ENCODE measurements around a stretch of chr13.

GRCh38 chr13:102897257-102897823, 51.5 kb downstream of the ERCC5 start:
- PRO-cap = no peak
- RAMPAGE, long total RNA = no peak

- PRO-cap = no peak
- RAMPAGE, long total RNA = no peak
Measured at GRCh38 chr13:105139715-105140515, 325.9 kb upstream of the DAOA start.

GRCh38 chr13:105920380-105920898, 454.6 kb downstream of the DAOA start:
- PRO-cap = no peak
- RAMPAGE, long total RNA = no peak

GRCh38 chr13:106344103-106344643, 191.3 kb downstream of the EFNB2 start:
- PRO-cap = no peak
- RAMPAGE, long total RNA = no peak

- PRO-cap = unidirectional peak, minus-strand start at chr13:106493825
- RAMPAGE, long total RNA = no peak
Measured at GRCh38 chr13:106493457-106494214, 41.8 kb downstream of the EFNB2 start.

GRCh38 chr13:106534864-106535249, 605 bp downstream of the EFNB2 start:
- PRO-cap = no peak
- RAMPAGE, long total RNA = no peak

- PRO-cap = no peak
- RAMPAGE, long total RNA = no peak
Measured at GRCh38 chr13:106701592-106702741, 134.0 kb upstream of the ARGLU1 start.

- PRO-cap = no peak
- RAMPAGE, long total RNA = no peak
Measured at GRCh38 chr13:106867184-106867797, 299.4 kb upstream of the ARGLU1 start.

DNA sequence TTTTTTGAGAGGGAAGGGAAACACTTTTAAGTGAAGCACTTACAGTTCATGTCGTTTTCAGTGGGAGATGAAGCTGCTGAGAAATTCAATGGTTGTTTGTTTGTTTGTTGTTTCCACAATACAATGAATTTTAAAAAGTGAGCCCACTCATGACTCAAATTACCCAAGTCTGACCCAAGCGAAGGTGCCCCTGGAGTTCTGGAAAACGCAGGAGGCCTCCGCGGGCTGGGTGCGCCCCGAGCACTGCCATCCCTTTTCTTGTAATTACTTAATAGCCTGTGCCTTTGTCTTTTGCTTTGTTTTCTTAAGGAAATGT, 348.9 kb upstream of the ARGLU1 start:
- PRO-cap = bidirectional peak, plus-strand start outside the sequence, minus-strand start at position 260 of the sequence
- RAMPAGE, long total RNA = no peak

DNA sequence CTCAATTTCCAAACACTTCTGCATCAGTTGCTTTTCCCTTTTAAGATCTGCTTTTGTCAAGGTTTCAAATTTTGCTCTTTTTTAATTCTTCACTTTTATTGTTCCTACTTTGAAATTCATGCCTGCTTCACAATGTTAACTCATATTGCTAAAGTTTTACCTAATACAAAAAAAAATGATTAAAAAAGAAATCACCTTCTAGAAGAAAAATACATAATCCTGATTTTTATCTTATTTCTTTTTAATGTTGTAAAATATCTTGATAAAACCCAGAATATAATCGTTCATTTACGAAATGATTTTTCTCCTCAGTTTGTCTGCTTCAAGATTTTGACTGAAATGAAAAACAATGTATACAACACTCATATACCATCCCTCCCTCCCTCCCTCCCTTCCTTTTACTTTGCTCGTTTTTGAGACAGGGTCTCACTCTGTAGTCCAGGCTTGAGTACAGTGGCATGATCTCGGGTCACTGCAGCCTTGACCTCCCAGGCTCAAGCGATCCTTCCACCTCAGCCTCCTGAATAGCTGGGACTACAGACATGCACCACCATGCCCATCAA, 143.1 kb downstream of the NALF1 start:
- PRO-cap = no peak
- RAMPAGE, long total RNA = no peak

GRCh38 chr13:108495265-108496022, 134.0 kb upstream of the MYO16 start:
- PRO-cap = unidirectional peak, plus-strand start at chr13:108495716
- RAMPAGE, long total RNA = no peak

DNA sequence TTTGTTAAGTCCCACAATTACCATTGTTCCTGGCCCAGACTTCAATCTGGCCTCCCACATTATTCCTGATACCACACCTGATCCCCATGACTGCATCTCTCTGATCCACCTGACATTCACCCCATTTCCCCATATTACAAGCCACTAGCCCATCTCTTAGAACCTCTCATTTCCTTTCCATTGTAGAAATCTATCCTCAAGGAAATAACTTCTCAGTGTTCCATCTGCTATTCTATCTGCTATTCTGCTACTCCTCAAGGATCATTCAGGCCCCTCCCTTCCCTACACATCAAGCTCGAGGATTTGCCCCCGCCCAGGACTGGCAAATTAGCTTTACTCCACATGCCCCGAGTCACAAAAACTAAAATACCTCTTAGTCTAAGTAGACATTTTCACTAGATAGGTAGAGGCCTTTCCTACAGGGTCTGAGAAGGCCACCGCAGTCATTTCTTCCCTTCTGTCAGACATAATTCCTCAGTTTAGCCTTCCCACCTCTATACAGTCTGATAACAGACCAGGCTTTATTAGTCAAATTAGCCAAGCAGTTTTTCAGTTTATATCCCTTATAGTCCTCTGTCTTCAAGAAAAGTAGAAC, 517.0 kb downstream of the IRS2 start:
- PRO-cap = no peak
- RAMPAGE, long total RNA = no peak

GRCh38 chr13:109394469-109395100, 391.8 kb downstream of the IRS2 start:
- PRO-cap = no peak
- RAMPAGE, long total RNA = no peak

DNA sequence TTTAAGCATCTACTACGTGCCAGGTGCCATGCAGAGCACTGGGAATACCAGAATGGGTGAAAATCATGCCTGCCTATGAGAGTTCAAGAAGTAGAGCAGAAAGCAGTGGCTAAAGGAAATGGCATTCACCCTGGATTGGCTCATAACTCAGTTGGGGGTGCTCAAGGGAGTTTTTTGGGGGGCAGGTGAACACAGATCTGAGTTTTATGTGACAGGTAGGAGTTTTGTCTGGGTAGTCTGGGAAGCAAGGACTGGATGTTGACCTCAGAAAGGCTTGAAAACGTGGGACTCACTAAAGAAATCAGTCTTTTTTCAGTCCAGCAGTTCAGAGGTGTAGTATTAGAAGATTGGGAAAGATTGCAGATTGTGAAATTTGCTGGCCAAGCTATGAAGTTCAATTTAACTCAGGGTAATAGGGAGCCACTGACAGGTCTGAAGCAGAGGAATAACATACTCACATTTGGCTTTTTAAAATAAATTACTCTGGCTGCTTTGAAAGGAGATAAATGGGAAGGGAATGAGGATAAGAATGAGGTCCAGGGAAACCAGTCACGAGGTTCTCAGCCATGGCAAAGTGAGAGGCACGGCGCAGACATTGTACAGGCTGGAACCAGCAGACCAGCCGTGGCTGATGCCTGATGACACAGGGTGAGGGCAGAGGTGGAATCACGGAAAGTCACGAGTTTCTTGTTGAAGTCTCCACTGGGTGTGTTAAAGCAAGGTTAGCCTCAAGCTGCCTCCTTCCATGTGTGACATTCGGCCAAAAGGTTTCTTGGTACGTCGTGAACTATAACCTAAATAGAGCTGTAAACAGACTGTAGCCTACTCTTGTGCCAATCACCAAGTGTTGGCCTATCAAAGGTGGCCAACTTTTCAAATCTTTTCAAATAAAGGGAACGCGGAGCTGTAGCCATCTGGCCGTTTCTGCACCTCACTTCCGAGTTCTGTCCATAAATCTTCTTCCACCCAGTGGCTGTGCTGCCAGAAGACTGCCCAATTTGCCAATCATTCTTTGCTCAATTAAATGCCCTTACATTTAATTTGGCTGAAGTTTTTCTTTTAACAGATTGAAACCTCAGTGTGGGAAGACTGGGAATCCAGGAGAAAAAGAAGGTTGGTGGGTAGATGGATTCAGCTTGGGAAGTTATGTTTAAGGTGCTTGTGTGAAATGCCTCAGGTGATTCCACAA, 377.6 kb downstream of the IRS2 start:
- PRO-cap = no peak
- RAMPAGE, long total RNA = no peak

DNA sequence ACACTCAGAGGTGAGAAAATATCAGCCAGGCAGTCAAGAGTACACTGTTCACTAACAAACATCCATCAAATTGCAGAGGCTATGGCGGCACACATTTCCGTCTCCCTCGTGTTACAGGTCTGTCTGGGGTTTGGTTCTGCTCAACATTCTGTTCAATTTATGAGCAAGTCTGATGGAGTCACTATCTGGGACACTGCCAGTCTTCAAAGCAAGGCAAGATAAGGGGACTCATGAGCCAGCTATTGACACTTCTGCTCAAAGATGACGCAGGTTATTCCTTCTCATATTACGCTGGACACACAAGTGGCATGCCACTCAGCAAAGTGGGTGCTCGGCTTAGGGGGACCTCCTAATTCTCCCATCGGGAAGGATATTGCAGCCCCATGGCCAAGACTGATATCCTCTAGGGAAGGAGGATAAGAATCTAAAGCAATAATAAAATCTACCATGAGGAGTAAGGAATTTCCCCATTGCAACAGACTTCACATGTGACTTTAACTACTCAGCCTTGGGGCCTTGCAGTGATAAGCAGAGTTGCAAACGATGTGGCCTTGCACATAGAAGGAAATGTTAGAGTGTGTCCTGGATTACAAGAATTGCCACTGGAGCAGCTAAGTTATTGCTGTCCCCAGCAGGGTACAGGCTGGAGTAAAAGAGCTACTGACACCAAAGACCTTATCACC, 306.3 kb downstream of the IRS2 start:
- PRO-cap = no peak
- RAMPAGE, long total RNA = no peak

DNA sequence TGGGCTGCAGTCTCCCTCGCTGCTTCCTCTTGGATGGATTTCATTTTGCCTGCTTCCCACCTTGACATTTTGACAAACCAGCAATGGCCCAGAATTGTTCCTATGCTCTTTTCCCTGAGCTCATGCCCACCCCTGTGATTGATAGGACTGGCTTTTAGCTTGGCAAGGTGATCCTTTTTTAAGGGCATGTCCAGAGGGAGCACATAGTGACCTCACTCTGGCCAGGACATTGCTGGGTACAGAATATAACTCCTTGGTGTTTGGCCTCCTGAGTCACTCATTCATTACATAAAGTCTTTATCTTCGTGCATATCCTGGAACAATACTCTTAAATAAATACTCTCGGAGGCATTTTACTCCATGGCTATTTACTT, 210.2 kb downstream of the IRS2 start:
- PRO-cap = no peak
- RAMPAGE, long total RNA = no peak

DNA sequence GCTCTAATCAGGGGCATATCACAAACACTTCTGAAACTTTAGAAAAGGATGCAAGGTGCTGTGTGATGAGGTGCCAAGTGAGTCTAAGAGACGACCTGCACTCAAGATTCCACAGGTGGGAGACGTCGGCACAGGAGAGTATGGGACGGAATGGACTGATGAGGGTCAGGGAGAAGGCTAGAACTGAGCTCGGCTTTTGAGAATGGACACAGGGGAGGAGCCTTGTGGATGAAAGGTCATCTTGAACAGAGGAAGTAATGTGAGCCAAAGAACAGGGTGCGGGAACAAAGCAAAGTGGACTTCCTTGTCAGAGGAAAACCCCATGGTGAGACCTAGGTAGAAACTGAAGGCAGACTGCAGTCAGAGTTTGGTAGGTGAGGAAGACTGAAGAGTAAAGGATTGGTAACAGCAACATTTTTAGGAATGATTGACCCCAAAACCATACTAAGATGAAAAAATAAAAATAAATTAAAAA, 199.3 kb downstream of the IRS2 start:
- PRO-cap = no peak
- RAMPAGE, long total RNA = no peak

DNA sequence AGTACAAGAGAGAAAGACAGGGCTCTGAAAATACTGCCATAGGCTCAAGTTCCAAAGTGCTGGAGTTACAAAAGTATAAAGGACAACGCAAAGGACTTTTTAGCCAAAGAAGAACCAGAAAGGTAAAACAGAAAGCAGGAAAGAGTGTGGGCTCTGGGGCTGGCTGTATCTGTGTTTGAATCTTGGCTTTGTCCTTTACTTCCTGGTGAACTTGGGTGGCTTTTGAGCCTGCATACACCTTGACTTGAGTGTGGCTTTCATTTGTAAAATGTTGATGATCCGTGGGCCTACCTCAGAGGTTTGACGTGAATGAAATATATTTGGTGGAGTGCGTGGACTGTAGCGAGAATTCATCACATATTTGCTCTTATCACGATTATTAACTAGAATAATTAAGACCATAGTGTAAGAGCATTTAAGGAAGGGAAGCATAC, 196.0 kb downstream of the IRS2 start:
- PRO-cap = no peak
- RAMPAGE, long total RNA = no peak

DNA sequence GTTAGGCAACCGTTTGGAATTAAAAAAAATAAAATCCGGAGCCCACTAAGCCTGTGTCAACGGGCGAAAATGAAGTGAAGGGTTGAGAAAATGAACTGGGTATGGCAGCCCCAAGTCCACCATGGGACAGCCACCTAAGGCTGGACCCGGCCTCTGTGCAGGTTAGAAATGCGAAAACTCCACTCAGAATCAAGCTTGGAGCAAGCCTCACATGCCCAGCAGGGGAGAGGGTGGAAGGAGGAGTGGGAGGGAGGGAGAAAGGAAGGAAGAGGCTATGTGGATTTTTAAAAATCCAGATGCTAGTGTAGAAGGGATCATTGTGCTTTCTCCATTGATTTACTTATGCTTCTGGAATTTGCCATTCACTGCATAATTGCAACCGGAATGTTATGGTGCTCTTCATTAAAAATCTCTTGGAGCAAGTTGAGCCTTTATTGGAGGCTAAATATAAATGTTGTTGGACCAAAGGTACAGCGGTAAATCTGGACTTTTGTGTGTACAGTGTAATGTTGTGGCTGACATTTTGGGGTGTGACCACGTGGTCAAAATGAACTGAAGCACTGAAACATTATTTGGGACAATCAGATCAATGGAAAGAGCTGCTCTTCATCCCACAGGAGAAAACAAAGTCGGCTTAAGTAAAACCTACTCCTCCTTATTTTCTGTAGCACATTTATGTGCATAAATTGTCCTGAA, 101.0 kb downstream of the IRS2 start:
- PRO-cap = no peak
- RAMPAGE, long total RNA = no peak

DNA sequence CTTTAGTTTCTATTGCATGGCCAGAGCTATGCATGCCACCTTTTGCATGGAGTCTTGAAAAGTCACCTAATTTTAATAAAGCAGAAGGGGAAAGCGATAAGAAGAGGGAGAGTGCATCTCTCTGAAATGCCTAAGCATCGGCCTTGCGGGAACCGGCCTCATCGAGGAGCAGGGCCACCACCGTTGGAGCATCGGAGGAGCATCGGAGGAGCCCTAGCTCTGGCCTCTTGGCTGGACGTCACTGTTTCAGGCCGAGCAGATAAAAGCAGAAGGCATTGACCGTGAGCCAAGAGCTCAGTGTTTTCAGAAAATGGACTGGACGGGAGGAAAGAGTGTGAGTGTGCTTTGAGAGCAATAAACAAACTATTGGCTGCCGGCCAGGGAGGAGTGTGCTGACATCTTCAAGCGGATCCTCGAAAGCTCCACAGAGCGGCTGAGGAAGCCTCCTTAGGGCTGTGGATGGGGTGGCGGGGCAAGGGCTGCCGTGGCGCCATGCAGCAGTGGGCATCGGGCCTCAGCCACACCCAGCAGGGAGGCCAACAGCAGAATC, 41.9 kb downstream of the IRS2 start:
- PRO-cap = no peak
- RAMPAGE, long total RNA = no peak

Data from vagina (tissue), 1 donor.